HT1080 (cell line): ENCODE measurements around a stretch of chr10.

GRCh38 chr10:79312496-79313294 lies 34.6 kb upstream of the PPIF start:
RAMPAGE:
- cytosol, long total RNA, result no peak
- long total RNA, result no peak
- nucleus, long total RNA, result no peak

DNA sequence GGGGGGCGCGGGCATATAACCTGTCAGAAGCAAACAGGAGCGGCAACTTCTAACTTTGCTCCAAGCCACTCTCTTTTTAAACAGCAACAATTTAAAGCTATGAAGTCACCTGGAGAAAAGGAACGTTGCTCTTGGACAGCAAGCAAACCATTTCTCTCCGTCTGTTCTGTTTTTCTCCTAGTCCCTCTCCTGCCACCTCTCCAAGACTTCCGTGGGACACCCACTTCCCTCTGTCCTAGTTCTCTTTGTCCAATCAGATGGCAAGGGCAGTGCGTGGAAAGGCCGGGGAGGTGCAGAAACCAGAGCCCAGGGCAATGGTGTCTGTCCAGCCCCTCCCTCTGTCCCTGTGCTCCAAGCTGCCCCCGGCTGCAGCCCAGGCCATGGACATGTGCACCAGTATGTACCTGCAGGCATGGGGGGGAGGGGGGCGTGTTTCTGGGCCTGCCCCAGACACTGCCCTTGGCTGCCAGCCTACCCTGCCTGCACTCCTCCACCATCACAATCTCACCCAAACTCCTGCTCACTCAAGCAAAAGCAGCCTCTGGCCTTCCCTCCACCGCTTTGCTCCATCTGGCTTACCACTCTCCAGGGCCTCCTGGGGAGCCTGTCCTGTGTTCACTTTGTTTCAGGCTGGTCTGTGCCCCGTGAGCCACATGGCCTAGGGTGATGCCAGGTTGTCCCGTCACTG lies 33.5 kb upstream of the PPIF start:
RAMPAGE:
- cytosol, long total RNA, result no peak
- long total RNA, result no peak
- nucleus, long total RNA, result no peak

DNA sequence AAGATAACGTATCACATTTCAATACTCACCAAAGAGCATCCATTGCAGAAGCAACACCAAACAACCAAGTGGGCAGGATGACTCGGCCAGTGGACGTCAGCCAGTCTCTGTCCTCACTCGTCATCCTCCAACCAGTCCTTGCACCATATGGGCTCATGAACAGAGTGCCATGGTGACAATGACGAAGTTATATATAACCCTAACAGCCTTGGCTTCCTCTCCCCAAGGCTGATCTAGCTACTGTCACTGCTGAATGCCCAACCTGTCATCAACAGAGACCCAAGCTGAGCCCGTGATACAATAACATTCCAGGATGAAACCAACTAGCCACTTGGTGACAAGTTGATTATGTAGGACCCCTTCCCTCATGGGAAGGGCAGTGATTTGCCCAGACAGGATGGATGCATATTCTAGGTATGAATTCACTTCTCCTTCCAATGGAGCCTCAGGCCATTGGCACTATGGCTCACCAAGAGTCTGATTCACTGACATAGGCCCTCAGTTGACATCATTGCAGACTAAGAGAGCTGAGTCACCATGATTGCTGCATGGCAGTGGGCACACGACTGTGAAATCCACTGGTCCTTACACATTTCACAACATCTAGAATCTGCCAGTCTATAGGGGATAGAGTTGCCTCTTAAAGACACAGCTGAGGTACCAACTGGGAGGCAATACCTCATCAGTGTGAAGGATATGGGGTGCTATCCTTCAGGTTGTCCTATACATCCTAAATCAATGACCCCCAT lies 26.3 kb upstream of the PPIF start:
RAMPAGE:
- cytosol, long total RNA, result no peak
- long total RNA, result no peak
- nucleus, long total RNA, result no peak

DNA sequence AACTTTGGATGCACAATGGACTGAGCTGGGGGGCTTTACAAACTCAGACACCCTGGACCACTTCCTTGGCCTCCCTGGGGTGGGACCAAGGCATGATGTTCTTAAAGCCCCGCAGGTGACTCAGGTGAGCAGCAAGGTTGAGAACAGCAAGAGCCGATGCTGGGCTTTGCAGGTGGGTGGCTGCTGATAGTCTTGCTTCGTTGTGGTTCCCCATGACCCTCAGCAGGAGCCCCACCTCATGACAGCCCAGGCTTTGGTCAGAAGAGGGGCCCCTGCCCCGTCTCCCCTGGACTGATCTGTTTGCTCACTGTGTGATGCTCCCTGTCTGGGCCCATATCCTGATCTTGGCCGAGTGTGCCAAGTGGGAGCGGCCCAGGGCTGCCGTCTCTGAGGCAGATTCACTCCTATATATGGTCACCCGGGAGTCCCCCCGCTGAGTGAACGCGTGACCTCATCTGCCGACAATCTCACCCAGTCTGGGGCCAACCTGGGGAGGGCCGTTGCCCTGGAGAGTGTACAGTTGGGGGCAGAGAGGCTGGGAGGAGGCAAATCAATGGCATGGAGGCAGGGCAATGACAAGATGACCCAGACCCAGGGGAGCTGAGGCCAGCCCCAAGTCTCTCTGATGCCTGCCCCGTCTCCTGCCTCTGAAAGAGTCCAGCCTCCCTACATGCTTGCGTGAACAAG lies 34.5 kb downstream of the PPIF start:
RAMPAGE:
- cytosol, long total RNA, result no peak
- long total RNA, result no peak
- nucleus, long total RNA, result no peak

DNA sequence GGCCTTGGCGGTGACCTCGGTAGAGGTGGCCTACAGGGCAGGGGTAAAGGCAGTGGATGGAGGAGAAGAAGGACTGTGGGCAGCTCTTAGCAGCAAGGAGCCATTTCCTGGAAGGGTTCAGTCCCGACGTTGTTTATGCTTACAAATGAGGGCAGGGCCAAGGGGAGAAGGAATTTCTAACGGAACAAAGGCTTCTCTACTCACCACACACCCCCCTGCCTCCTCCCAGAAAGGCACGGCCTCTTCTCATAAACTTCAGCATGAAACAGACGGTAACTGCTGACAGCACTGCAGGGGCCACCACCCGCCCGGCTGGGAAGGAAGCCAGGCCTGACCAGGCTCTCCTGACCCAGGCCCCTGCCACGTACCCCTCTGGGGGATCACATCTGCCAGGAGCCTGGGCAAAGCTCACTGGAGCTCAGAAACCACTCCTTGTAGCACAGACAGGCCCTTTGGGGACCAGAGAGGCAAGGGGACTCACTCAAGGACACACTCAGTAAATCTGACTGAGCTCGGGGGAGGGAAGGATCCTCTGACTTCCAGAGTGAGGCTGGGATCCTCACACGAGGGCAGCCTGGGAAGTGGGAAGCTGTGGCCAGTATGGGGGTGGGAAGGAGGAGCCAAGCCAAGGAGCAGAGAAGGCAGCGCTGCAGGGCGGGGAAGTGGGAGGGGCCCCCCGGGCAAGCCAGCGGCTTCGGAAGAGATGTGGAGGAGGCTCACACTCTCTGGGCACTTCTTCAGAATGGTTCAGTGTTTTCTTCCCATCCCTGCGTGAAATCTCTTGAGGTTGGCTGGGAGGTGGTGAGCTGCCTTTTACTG lies 46.1 kb downstream of the ZCCHC24 start:
RAMPAGE:
- cytosol, long total RNA, result no peak
- long total RNA, result no peak
- nucleus, long total RNA, result no peak

GRCh38 chr10:79454180-79454692 lies 8.8 kb upstream of the ZCCHC24 start:
RAMPAGE:
- cytosol, long total RNA, result no peak
- long total RNA, result no peak
- nucleus, long total RNA, result no peak

DNA sequence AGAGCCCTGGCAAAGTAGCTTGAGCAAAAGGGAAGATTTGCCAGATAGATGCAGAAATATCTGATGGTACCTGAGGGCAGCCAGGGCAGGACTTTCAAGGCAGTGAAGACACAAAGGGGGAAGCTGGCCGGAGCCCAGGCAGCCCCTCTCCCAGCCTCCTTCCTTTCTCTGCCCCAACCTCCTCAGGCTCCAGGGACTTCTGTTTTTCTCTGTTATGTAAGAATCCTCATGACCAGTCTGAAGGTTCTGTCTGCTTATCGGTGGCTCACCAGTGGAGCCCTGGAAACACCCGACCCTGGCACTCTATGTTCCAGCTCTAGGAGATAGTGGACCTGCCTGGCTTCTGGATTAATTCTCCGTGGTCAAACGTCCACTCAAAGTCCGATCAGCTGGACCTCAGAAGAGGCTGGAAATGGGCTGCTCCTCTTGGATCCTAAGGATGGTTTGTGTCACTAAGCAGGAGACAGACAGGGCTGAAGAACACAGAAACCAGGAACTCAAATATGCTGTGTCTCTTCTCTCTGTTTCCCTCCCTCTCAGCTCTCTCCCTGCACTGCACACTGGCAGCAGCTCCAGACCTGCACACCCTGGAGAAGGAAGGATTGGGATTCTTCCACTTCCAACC lies 22.3 kb upstream of the ZCCHC24 start:
RAMPAGE:
- cytosol, long total RNA, result no peak
- long total RNA, result no peak
- nucleus, long total RNA, result no peak

GRCh38 chr10:79747881-79748880 lies 45.2 kb downstream of the NUTM2B start:
RAMPAGE:
- cytosol, long total RNA, result no peak
- long total RNA, result no peak
- nucleus, long total RNA, result no peak

DNA sequence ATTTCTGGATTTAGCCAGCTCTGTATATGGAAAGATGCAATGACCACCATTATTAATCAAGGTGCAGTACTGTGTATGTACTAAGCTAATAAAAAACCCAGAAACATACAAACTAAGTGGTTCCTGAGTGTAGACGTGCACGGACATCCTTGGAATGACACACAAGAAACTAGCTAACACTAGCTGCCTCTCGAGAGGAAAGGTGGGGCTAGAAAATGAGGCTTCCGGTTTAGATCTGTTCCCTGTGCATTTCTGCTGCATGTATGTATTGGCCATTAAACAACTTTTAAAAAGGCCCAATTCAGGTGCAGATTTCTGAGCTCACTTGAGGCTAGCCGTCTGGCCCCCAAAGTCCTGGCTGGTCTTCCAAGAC lies 29.1 kb downstream of the ANXA11 start:
RAMPAGE:
- cytosol, long total RNA, result no peak
- long total RNA, result no peak
- nucleus, long total RNA, result no peak

RAMPAGE:
- cytosol, long total RNA, result no peak
- long total RNA, result no peak
- nucleus, long total RNA, result no peak
Measured at GRCh38 chr10:80201906-80202414, 3.4 kb downstream of the ANXA11 start.

DNA sequence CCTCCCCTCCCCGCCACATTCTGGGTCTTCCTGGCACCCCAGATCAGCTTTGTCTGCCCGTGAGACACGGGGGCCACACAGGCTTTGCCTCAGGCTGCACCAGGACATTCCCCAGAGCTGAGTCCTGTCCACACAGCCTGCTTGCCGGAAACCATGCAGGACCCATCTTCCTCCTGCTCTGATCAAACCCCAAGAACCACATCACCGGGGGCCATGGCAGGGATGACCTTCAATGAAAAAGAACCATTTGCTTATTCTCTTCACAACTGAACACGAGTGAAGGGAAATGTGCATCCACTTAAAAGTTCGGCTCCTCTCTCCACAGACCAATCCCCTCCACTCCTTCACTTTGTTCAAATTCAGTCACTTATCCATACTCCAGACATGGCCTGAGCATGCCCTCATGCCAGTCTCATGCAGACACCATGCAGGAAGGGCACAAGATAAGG lies 18.4 kb downstream of the MAT1A start:
RAMPAGE:
- cytosol, long total RNA, result no peak
- long total RNA, result no peak
- nucleus, long total RNA, result no peak

GRCh38 chr10:80358816-80359172 lies 2.2 kb downstream of the DYDC2 start:
RAMPAGE:
- cytosol, long total RNA, result no peak
- long total RNA, result no peak
- nucleus, long total RNA, result no peak

DNA sequence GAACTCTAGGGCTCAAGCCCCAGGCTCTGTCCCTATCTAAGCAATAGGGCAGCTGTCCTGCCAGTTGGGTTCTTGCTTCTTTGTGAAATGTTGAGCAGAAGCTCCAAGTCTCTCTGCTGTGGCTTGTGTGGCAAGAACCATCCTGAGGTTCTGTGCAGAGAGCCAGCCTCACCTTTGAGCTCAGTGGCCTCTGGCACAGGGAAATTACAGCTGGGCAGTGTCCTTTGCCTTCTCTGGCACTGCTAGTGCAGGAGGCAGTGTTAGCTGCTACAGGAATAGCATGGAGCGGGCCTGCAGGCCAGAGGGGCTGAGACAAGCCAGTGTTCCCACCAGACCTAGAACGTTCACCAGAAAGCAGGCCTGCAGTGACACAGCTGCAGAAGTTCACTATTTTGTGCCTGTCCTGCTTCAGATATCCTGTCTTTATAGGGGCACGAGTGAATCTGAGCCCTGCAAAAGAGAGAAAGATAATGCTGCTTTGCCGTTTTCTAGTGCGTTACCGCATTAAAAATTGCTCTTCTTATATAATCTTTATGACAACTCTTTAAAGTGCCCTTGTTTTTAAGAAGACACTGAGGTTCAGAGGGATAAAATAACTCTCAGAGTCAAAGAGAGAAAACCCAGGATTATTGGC lies 1.9 kb downstream of the PRXL2A start:
RAMPAGE:
- cytosol, long total RNA, result no peak
- long total RNA, result no peak
- nucleus, long total RNA, result no peak

GRCh38 chr10:80466370-80466891 lies 12.3 kb downstream of the TSPAN14 start:
RAMPAGE:
- cytosol, long total RNA, result no peak
- long total RNA, result no peak
- nucleus, long total RNA, result no peak

DNA sequence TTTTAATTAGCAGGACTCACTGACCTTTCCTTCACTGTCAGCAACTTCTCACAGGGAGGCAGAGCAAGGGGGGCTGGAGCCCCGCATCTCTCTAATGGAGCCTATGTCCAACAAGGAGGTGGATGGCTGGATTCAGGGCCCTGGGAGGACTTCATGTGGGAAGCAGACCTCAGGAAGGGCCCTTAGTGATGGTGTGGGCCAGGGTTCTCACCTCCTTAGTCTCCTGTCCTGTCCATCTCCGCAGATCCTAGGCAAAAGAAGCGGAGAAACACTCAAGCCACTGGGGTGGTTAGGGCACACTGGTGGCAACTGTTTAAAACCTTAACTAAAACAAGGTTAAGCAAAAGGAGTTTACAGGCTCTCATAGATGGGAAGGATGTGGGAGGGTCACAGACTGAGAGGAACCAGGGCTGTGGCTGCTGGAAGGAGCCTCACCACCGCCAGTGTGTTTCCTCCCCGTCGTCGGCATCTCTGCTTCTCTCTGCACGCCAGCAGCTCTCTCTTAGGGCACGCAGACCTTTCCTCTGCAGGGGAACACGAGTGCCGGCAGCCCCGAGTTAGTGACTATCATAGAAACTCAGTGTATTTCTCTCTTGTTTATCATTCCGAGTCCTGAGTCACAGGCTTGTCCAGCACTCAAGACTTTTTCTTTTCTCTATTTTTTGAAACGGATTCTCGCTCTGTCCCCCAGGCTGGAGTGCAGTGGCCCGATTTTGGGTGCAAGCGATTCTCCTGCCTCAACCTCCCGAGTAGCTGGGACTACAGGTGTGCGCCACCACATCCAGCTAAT lies 8.2 kb upstream of the SH2D4B start:
RAMPAGE:
- cytosol, long total RNA, result no peak
- long total RNA, result no peak
- nucleus, long total RNA, result no peak

DNA sequence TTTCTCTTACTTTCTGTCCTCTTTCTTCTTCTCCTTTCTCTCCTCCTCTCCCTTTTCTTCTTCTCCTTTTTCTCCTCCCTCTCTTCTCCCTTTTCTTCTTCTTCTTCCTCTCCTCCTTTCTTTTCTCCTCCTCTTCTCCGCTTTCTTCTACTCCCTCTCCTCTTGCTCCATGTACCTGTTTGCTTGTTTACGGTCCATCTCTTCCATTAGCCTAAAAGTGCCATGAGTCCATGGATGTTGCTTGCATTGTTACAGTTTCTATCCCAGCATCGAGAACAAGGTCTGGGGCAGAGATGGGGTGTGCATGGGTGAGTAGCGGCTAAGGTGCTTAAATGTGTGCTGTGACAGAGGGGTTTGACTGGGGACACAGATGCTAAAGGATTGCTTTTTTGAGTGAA lies 7.7 kb downstream of the SH2D4B start:
RAMPAGE:
- cytosol, long total RNA, result no peak
- long total RNA, result no peak
- nucleus, long total RNA, result no peak

GRCh38 chr10:84184402-84185024 lies 9.8 kb upstream of the CDHR1 start:
RAMPAGE:
- cytosol, long total RNA, result no peak
- long total RNA, result no peak
- nucleus, long total RNA, result no peak

DNA sequence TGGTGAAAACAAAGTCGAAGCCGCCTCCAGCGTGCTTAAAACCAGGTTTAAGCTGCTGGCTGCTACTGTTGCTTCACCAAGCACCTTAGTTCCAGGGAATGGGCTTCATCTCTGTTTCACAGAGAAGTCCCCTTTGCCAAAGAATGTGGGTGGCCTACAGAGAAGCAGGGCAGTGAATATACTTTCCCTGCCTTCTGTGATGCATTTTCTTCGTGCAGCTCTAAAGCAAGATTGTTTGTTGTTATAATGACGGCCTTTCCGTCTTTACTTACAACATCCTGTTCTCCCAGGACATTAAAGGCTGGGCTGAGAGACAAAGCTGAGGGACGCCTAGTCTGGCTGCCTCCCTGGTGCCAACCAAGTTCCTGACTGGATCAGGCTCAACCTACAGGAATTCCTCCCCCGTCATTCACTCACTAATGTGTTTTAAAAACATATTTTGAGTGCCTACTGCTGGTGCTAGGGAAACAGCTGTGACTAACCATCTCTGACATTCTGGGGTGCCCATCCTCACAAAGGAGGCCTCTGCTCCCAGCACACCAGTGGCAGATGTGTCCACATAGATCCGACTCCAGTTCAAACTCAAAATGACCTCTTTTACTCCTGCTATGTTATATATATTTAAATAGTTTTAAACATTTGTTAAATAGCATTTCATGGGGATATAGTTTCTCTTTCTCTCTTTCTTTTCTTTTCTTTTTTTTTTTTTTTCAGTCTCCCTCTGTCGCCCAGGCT lies 31.8 kb upstream of the CCSER2 start:
RAMPAGE:
- cytosol, long total RNA, result no peak
- long total RNA, result no peak
- nucleus, long total RNA, result no peak

DNA sequence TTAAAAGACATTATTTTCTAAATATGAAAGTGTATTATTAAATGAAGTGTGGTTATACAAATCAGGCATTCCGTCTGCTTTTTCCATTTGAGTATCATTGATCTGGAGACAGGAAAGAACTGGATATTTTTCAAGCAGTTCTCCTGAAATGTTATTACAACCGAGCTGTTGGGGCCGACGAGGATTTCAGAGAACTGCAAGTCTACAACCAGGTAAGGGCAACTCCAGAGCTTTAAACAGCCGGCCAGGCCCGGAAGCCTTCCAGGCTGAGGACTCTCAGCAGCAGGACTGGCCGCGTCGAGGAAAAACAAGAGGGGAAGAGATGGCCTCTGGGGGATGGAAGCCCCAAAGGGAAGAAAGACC lies 1.0 kb upstream of the CCSER2 start:
RAMPAGE:
- cytosol, long total RNA, result no peak
- long total RNA, result no peak
- nucleus, long total RNA, result no peak

RAMPAGE:
- cytosol, long total RNA, result no peak
- long total RNA, result no peak
- nucleus, long total RNA, result no peak
Measured at GRCh38 chr10:84327920-84328449, 404 bp upstream of the CCSER2 start.